SJCRH30 (cell line): ENCODE measurements around a stretch of chr20.

DNA sequence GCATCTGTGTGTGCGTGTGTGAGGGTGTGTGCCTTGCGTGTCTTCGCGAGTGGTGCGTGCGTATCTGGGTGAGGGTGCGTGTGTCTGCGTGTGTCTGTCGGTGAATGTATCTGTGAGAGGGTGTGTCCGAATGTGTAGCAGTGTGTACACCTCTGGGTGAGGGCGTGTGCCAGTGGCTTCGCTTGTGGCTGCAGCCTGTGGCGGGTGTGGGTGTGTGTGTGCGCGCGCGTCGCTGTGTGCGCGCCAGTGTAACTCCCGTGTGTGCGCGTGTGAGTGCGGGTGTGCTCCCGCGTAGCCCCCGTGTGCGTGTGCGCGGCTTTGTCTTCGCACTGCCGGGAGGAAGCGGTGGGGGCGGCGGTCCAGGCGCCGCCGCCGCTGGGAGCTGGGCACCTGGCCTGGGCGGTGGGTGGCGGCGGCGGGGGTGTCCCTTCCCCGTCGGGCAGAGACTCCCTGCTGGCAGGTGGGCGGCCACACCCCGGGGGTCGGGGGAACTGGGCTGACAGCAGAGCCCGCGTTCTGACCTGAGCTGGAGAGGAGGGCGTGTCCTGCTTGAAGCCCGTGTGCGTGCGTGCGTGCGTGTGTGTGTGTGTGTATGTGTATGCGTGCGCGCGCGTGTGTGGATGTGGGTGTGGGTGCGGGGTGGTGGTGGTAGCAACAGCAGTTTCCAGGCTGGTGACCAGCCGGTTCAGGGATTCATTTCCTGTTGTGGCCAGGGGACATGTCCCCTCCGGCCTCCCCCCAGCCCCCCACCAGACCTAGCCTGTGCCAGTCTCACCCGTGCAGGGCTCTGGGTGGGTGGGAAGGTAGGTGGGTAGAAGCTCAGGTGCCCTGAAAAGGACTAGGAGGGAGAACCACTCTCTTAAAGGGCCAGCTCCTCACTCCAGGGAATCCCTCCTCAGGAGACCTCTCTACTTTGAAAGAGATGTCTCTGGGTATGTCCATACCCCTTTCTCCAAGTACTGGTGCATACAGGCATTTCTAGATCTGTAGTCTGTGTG is 61.1 kb upstream of the EPB41L1 start:
- RAMPAGE, long total RNA, result no peak

DNA sequence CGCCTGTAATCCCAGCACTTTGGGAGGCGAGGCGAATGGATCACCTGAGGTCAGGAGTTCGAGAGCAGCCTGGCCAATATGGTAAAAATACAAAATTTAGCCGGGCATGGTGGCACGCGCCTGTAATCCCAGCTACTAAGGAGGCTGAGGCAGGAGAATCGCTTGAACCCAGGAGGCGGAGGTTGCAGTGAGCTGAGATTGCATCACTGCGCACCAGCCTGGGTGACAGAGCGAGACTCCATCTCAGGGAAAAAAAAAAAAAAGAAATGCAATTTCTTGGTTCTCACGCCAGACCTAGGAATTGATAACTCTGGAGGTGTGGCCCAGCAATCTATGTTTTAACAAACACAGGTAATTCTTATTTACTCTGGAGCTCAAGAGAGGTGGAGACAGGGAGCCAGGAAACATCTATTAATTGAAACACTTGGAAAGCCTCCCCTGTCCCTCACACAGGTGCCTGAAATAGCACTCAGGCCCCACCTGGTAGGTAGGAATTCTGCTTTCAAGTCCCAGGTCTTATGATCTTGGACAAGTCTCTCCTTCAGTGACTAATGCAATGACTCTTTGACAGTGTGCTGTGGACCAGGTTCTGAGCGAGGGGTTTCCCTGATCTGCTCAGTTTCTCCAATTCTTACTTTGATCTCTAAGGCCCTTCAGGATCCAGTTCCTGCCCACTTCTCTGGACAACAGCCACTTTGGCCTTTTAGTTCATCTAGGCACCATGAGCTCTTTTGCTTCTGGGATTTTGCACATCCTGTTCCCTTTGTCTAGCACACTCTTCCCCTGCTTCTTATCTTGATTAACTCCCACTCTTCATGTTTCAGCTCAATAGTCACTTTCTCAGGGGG is 58.5 kb upstream of the EPB41L1 start:
- RAMPAGE, long total RNA, result no peak

GRCh38 chr20:36153889-36154051 is 770 bp upstream of the EPB41L1 start:
- RAMPAGE, long total RNA, result no peak

GRCh38 chr20:36221484-36222250 is 14.6 kb upstream of the AAR2 start:
- RAMPAGE, long total RNA, result no peak

- RAMPAGE, long total RNA, result no peak
Observed at GRCh38 chr20:36462156-36463330, 78.8 kb upstream of the MYL9 start.

GRCh38 chr20:36463331-36464225 is 77.7 kb upstream of the MYL9 start:
- RAMPAGE, long total RNA, result no peak

GRCh38 chr20:36527960-36528950 is 13.1 kb upstream of the MYL9 start:
- RAMPAGE, long total RNA, result no peak

DNA sequence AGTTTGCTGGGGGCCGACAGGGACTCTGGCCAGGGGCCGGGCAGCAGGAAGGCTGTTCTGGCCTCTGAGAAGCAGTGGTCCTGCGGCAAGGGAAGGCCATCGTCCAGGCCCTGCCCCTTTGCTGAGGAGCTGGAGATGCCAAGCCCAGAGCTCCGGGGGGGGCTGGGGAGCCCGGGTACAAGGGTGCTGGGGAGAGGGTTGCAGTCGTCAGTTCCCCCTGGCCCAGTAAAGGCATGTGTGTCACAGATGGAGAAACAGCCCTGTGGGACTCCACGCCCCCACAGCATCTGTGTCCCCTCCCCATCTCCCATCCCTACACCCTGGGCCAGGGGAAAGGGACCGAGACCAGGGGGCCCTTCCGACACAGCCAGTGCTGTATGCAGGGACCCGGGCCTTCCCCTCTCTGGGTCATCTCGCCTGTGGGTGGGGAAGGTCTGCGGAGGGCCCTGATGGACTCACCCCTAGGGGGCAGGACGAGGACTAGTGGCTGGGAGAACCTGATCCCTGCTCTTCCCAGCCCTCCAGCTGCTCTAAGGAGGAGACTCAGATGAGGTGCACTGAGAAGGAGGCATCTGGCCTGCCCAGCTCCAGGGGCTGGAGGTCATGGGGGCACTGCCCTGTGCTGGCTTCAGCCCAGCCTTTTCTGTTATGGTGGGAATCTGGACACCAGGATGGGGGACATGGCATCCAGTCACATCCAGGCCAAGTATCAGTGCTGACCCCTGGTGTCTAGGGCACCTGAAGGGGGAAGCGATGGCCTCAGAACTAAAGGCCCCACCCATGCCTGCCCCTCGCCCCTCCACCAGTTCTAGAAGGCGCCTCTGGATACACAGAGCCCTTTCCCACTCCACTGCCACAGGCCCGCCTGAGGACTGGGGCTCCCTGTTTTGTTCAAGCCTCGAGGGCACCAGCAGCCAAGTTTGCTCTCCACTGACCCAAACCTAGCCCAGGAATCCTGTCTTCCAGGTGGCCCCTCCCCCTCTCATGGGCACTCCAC is 710 bp downstream of the MYL9 start:
- RAMPAGE, long total RNA, result no peak

DNA sequence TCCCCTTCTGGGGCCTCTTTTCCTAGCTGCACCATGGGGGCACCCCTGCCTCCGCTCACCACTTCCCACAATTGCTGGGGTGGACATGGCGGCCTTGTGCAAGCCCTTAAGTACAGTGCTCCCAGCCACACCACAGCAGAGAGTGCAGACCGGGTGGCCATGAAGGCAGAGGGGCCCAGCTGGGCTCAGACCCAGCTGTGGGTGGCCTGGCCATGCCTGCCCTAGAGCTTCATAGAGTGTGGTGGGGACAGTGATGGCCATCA is 1.3 kb downstream of the MYL9 start:
- RAMPAGE, long total RNA, result no peak

DNA sequence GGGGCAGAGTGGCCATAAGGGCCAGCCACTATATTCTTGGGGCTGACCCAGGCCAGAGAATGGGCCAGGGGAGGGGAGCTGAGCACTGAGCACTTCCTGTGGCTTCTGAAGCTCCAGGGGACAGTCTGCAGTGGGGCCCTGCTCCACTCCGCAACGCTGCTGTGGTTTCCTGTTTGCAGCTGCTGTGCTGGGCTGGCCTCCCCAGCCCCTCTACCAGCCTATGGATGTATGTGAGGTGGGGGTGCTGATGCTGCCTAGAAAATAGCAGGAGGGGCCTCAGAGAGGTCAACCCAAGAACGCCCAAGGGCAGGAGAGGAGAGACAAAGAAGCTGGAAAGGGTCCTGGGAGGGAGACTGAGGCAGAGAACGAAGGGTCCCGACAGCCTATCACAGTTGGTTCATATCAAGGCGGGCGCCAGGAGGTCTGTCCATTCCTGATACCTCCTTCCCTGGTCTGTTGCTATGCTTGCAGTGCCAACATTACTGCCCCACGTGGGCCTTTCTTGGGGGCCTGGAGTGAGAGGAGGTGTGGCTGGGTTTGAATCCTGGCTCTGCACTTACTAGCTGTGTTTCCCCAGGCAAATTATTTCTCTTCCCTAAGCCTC is 15.9 kb downstream of the SLA2 start:
- RAMPAGE, long total RNA, result no peak

- RAMPAGE, long total RNA, result no peak
Observed at GRCh38 chr20:36703563-36704042, 42.3 kb downstream of the NDRG3 start.

DNA sequence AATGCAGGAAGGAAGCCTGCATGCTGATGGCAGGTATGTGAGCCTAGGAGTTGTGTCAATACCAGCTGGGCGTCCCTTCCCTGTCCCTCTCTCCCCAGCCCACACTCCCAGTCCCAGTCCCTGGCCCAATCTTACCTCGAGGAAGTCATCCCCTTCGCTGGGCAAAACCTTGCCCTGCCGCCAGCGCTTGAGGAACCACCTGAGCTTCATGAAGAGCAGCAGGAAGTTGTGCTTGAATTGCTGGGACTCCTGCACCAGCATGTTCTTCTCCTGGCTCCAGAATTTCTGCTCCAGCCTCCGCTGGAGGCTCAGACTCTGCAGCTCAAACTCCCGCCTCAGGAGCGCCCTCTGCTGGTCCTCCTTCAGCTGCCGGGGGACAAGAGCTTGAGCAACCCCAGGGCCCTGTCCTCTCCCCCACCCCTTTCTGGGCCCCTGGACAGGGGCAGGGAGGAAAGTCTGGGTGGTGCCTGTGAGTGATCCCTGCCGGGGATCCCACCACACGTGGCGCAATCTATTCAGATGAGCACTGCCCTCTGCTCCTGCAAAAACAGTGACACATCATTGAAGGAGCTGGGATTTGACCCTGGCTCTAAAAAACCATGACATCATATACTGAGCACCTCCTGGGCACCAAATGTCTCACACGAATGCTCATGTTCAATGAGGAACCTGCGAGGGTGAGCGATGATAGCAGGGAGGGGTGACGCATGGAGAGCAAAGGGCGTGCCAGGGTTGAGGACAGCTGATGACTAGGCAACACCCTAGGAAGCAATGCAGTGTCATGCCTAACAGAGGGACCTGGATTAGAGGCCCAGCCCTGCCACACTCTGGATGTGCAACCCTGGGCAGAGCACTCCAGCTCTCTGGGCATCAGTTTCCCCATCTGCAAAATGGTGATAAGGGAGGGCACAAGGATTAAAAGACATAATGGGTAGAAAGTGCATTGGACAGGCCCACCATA is 35.1 kb upstream of the DSN1 start:
- RAMPAGE, long total RNA, result no peak

DNA sequence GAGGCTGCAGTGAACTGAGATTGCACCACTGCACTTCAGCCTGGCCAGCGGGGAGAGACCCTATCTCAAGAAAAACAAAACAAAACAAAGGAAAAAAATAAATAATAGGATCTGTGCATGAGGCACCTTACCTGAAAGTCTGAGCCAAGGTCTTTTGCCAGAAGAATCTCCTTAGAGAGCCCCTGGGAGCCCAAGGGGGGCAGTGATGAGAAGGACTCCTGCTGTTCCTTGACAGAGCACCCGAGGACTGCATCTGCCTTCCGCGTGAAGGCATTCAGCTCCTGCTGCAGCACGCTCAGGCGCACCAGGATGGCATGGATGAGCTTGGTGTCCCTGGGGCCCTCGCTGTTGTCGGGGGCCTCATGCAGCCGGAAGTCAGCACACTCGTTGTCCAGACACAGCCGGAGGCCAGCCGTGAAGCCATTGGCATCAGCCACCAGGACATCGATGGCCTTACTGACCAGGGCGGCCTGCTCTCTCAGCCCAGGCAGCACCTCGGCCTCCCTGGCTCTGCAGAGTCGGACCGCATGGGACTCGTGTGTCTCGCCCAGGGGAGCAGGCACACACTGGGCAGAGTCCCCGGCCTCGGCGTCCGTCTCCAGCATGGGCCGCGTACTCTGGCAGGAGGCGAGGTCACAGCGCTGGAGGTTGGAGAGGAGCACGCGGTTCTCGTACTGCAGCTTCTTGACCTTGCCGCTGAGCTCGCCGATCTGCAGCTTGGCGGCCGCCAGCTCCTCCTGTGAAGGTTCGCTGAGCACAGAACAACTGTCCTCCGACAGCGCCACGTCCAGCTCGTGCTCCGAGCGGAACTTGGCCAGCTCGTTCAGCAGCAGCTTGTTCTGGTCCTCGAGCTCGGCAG is 41.7 kb upstream of the DSN1 start:
- RAMPAGE, long total RNA, result no peak

- RAMPAGE, long total RNA, result no peak
Observed at GRCh38 chr20:36908200-36909031, 32.5 kb downstream of the TLDC2 start.

- RAMPAGE, long total RNA, result no peak
Observed at GRCh38 chr20:36949890-36950523, 1.5 kb downstream of the SAMHD1 start.

DNA sequence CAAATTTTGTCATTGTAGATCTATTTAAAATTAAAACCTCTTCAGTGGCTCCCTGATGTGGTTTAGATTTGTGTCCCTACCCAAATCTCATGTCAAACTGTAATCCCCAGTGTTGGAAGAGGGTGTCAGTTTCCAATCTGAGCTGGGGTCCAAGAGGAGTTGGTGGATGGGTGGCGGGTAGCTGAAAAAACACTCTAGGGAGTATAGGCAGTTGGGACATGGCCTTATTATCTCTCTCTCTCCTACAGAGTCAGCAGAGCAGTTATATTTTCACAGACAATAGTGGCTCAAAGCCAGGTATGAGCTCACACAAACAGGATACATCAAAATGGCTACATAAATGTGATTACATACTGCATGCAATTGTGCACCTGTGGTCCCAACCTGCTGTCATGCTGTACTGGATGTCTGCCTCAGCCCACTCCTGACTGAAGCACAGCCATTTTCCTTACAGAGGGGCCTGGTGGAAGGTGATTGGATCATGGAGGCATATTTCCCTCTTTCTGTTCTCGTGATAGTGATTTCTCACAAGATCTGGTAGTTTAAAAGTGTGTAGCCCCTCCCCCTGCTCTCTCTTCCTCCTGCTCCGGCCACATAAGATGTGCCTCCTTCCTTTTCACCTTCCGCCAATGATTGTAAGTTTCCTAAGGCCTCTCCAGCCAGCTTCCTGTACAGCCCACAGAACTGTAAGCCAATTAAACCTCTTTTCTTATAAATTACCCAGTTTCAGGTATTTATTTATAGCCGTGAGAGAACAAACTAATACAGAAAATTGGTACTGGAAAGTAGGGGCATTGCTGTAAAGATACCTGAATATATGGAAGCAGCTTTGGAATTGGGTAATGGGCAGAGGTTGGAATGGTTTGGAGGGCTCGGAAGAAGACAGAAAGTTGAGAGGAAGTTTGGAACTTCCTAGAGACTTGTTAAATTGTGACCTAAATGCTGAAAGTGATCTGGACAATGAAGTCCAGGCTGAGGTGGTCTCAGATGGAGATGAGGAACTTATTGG is 37.1 kb upstream of the SAMHD1 start:
- RAMPAGE, long total RNA, result no peak

DNA sequence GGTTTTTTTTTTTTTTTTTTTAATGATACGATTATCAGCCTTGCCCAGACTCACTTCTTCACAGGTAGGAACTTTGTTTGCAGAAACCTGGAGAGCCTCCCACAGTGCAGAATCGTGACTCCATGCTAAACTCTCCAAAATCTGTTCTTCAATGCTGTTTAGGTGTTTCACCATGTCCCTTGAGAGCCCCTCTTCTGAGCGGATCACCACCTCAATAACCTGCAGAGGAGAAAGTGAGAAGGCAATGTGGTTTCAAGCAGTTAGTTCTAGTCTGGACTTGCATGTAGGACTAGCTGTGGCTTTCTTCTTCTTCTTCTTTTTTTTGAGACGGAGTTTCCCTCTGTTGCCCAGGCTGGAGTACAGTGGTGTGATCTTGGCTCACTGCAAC is 51.8 kb downstream of the RBL1 start:
- RAMPAGE, long total RNA, result no peak

DNA sequence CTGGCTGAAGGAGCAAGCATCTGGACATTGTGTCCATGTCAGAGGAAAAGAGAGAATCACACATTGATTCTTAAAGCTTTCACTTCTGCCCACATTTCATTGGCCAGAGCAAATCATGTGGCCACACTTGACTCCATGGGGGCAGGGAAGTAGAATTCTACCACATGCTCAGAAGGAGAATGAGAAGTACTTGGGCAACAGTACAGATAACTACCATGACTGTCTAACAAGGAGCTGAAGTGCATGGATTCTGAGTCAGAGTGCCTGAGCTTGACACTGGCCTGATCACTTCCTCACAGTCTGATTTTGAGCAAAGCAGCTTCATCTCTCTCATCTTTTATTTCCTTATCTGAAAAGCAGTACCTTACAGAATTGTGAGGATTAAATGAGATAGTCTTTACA is 38.5 kb downstream of the GHRH start:
- RAMPAGE, long total RNA, result no peak

DNA sequence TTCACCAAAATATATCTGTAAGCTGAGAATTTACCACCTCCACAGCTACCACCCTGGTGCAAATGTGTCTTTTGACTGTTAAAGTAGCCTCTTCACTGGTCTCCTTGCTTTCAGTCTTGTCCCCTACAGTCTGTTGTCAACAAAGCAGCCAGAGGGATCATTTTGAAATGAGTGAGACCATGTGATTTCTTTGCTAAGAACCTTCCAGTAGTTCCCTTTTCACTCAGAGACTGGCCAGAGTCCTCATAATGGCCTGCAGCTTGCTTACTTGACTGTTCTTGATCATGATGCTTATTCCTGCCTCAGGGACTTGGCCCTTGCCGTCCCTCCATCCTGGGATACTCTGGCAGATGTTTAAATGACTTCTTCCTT is 4.8 kb downstream of the MANBAL start:
- RAMPAGE, long total RNA, result no peak

- RAMPAGE, long total RNA, result no peak
Observed at GRCh38 chr20:37411525-37411884, 65.6 kb downstream of the SRC start.